Iris pigment epithelial cell (primary cell): ENCODE results near the gene RHCG.

- RRBS, result 7% methylated on average over 16 of the region's 56 CpGs
These were observed at the start of gene RHCG for GRCh38 chr15:89496159-89497218. Gene RHCG (minus strand): TSS chr15:89496583.

- RRBS, result no CpG with 5 or more reads among the region's 15 CpGs
These were observed 14.2 kb downstream of the MESP2 start for GRCh38 chr15:89790275-89790835.

- RRBS, result no CpG with 5 or more reads among the region's 1 CpG
These were observed 36.4 kb downstream of the AP3S2 start for GRCh38 chr15:89857454-89857809.

- RRBS, result no CpG with 5 or more reads among the region's 19 CpGs
These were observed 48.8 kb downstream of the ZNF710 start for GRCh38 chr15:90049765-90050570.

DNA sequence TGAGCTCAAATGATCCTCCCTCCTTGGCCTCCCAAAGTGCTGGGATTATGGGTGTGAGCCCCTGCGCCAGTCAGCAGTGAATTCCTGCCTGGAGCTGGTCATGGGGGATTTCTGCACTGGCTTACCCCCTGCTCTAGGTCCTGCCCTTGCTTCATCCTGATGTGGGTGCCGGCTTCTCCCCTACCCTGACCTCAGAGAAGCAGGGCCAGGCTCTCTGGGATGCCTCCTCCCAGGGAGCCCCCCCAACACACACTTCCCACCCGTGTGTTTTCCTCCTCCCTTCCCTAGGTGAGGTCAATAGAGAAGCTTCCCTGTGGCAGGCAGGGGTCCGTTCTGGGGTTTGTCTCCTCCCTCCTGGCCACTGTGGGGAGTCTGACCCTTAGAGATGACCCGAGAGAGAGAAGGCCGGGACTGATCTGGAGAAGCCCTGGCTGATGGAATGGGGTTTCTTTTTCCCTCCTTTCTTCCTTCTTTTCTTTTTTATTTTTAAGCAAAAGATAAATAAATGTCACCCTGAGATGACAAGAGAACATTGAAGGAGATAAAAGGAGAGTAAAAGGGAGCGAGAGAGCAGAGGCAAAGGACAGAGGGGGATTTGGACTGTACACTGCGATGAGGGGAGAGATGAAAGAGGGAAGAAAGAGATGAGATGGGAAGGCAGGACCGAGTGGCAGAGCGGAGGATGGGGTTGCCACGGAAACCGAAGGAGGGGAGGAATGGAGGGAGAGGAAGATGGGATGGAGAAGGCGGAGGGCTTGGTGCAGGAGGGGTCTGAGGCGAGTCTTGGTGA lies 48.5 kb downstream of the IDH2 start:
- RRBS, result no CpG with 5 or more reads among the region's 14 CpGs

GRCh38 chr15:90063186-90064317 lies 38.7 kb downstream of the IDH2 start:
- RRBS, result no CpG with 5 or more reads among the region's 26 CpGs

GRCh38 chr15:90095649-90096073 lies 6.6 kb downstream of the IDH2 start:
- RRBS, result 63% methylated on average over 2 of the region's 4 CpGs

DNA sequence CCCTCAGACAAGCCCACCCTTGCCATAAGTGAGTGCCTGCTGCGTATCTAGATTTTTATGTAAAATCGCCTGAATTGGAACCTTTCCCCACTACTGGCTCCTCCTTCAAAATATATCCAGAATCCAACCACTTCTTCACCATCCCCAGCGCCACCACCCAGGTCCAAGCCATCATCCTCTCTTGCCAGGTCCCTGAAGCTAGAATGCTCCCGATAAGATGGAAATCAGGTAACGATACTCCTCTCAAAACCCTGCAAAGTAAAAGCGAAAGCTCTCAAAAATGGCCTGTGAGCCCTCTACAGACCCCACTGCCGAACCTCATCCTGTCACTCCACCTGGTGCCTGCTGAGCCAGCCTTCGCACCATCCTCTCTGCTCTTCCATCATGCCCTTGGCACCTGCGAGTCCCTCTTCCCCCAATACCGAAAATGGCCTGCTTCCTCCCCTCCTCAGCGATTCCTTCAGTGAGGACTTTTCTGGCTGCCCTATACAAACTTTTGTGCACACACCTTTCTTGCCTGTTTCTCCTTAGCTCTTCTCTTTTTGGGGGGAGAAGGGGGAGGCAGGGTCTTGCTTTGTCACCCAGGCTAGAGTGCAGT lies 3.2 kb downstream of the IDH2 start:
- RRBS, result no CpG with 5 or more reads among the region's 11 CpGs

DNA sequence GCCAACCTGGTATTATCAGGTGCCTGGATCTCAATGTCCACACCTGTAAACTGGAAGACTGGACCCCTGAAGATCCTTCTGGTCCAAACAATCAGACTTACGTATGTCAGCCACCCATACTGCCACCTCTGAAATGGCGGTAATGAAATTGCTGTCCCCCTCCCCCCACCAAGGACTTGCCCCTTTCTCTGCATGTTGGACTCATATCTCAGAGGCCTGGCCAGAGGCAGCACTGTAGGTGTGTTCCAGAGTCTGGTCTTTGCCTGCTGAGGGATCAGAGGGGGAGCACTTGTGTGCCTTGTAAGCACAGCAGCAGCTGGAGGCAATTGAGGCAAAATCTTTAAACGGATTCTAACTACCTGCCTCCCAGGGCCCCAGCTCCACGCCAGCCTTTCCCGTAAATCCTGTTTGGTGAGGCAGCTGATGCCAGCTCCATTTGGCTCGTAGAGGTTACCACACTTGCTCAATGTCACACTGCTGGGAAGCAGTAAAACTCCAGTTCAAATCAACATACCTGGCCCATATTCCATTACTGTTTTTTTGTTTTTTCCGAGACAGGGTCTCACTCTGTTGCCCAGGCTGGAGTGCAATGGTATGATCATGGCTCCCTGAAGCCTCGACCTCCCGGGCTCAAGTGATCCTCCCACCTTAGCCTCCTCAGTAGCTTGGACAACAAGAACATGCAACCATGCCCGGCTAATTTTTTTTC lies 2.3 kb upstream of the IDH2 start:
- RRBS, result 93% methylated on average over 1 of the region's 10 CpGs

DNA sequence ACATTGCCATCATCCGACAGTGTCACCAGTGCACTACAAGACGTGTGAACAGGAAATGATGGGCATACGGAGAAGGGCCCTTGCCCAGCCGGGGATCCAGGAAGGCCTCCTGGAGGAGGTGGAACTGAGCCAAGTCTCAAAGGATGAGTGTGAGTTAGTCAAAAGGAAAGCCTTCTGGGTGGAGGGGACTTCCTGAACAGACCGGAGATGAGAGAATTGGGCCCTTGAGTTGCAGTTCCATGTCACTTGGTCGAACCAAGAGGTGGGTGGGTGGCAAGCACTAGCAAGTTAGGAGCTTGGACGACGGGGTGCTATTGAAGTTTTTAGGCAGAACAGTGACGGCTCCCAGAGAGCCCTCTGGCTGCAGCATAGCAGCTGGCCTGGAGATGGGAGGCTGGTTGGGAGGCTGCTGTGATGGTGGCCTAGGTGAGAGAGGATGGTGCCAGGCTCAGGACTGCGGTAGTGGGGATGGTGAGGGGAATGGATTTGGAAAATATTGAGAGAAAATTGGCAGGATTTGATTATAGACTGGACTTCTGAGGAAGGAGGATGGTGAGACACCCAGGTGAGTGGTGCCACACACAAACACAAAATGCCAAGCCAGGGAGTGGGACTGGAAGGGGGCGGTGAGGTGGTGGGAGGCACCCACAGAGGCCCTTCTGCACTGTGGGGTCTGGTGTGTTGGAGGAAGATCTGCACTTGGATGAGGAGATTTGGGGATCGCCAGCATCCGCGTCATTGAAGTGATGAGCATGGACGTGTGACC lies 8.7 kb downstream of the SEMA4B start:
- RRBS, result no CpG with 5 or more reads among the region's 15 CpGs

GRCh38 chr15:90231842-90232531 lies 1.8 kb downstream of the CIB1 start:
- RRBS, result no CpG with 5 or more reads among the region's 16 CpGs

DNA sequence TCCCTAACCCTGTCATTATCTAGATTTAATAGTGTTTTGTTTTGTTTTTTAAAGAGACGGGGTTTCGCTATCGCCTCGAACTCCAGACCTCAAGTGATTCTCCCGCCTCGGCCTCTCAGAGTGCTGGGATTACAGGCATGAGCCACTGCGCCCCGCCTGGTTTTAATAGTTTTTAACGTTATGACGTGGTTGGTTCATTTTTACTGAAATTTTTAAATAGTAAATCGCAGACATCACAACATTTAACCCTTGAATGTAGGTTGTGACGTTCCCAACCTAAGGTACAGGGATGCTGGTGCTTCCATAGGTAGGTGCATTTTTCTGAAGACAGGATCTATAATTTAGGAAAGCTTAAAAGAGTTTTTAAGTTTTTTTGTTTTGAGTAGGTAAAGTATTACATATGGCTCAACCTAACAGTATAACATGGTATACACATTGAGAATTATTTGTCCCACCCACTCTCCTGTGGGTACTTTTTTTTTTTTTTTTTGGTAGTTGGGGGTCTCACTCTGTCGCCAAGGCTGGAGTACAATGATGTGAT lies 1.2 kb downstream of the NGRN start:
- RRBS, result no CpG with 5 or more reads among the region's 13 CpGs

DNA sequence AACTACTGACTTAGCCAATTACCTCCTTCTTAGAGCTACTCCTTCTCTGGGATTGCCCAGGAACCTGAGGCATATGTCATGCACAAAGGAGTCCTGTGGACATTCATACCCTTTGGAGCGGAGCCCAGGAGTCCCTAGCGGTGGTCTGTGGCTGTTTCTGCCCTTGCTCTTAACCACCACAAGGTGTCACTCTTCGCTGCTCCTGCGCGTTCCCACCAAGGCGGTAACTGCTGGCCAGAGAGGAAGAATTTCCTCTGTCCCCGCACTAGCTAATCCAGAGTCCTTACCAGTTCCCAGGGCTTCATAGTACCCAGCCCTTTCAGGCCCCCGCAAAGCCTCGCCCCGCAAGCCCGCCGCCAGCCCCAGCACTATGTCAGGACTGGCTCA lies 32.1 kb upstream of the ZNF774 start:
- RRBS, result no CpG with 5 or more reads among the region's 12 CpGs

- RRBS, result no CpG with 5 or more reads among the region's 5 CpGs
These were observed 6.5 kb downstream of the ZNF774 start for GRCh38 chr15:90358511-90358979.

DNA sequence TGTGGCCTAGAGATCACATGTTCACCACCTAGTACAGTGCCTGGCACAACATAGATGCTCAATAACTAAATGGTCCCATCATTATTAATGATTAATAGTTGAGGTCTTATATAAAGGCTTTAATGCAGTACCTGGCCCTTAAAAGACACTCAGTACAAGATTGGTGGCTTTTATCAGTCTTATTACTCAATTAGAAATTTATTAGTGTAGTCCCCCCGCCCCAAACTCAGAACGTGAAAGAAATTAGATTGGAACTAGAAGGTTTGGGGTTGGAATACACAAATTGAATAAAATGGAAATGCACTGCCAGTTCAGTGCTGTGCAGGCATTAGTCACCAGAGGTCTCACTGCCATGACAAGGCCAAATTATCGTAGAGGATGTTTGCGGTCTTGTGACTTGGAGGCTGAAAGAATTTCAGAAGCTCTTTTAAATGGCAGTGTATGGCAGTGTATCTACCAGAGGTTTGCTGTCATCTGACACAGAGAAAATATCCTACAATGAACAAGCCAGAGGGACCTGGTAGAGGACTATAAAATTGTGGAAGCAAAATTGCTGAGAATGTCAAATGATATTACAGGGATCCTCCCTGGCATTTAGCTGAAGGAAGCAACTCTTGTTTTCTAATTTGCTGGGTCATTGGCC lies 9.9 kb downstream of the ZNF774 start:
- RRBS, result no CpG with 5 or more reads among the region's 4 CpGs

GRCh38 chr15:90531032-90531170 lies 1.2 kb downstream of the CRTC3 start:
- RRBS, result no CpG with 5 or more reads among the region's 3 CpGs

DNA sequence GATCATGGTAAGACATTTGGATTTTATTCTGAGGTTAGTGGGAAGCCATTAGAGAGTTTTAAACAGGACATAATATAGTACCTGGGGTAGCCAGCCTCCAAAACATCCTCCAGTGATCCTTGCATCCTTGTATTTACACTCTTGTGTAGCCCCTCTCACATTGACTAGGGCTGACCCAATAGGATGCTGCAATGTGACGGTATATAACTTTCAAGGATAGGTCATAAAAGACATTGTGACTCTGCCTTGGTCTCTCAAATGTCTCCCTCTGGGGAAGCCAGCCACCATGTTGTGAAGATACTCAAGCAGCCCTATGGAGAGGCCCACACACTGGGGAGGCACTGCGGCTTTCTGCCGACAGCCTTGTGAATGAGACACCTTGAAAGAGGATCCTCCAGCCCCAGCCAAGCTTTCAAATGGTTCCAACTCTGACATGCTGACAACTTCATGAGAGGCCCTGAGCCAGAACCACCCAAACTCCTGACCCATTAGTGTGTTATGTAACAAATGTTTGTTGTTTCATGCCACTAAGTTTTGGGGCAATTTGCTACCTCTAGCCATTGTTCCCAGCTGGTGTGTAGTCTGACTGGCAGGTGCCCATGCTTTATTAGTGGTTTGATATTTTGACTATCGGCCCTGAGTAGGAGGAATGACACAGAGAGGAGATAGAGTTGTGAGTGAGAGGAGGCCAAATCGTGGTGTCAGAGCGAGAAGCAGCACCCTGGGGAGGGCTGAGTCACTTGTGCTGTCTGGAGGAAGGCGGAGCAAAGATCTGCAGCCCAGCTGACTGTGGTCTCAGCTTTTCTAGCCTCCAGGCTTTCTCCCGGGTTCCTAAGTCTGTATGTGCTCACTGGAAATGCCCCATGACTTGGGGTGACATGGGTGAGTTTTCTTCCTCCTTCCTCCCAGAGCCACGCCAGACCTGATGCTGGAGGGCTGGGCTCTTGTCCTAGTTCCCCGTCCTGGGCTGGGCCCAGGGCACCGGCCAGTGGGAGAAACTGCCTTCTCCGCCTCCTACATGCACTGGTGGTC lies 56.9 kb upstream of the BLM start:
- RRBS, result no CpG with 5 or more reads among the region's 12 CpGs

GRCh38 chr15:90750287-90750686 lies 33.1 kb downstream of the BLM start:
- RRBS, result no CpG with 5 or more reads among the region's 6 CpGs

DNA sequence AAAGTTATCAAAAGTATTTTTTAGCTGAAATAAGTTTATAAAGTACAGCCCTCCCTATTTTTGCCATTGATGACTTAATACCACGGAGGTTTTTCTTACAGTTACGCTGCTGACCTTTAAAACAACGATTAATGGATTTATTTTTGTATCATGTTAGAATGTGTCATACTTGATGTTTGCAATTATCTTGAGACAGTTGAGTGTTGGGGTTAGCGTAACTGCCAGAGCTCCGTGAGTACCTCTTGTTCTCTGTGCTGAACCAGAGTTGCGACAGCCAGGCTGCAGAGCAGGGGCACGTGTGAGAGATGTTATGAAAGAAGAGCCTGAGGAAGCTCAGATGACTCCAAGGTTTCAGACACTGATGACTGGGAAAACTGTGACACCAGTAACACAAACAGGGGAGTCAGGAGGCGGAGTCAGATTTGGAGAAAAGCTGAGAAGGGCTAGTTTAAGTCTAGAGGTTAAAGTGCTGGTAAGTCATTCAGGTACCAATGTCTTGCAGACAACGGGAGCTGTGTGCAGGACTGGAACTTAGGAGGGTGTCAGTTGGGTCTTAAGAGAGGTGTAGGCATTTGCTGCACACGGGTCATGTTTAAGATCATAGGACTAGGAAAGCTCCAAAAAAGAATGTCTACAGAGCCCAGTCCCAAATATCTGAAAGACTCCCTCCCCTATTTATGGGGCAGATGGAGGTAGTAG lies 45.0 kb downstream of the BLM start:
- RRBS, result no CpG with 5 or more reads among the region's 10 CpGs